Helper T cell (primary cell): ENCODE measurements around a stretch of chr15.

DNA sequence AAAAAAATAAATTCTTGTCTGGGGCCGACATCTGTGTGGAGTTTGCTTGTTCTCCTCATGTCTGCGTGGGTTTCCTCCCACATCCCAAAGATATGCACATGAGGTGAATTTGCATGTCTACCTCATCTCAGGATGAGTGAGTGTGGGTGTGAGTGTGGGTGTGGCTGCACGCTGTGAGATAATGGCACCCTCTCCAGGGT is 25.8 kb upstream of the UACA start:
- PRO-cap, 2 experiments: no peak in any of the 2 experiments

DNA sequence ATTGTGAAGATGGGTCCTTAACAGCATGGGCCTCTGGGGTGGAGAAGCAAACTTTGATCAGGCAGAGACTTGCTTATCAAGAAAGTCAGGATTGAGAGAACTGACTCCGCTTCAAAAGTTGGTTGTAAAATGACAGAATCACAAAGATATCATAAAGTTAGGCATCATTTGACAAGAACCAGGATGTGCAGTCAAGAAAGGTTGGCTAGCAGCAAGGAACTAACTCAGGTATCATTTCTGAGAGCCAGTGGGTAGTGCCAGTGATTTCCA is 9.6 kb downstream of the LRRC49 start:
- PRO-cap, 2 experiments: no peak in any of the 2 experiments

DNA sequence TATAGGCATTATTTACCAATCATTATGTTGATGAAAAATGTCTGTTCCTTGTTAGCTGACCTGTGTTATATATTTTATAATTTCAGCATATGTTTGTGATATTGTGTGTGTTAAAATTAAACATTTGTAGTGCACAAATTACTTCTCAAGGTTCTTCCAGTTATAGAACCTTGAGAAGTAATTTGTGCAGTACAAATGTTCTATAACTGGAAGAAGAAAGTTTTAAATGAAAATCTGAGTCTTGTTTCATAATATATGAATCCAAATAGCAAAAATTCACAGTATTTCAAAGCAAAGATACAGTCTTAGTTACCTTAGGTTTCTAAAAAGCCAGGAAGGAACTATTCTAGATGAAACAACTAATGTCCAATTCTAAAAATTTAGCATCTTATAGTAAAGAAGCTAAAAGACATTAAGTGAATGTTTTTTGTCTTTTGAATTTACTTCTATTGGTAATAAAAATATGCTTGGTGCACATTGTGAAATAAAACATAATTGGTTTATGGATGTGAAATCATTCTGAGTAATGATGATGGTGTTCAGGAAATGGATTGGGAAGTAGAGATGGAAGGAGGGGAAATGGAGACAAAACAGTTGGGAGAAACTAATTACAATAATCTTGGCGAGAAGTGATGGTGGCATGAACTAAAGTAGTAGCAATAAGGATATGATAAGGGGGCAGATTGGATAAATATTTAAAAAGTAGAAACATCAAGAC is 21.4 kb downstream of the LRRC49 start:
- PRO-cap, 2 experiments: no peak in any of the 2 experiments

- PRO-cap, 2 experiments: no peak in any of the 2 experiments
Observed at GRCh38 chr15:71114722-71115192, 514 bp upstream of the THSD4 start.

GRCh38 chr15:71134027-71134616 is 18.9 kb downstream of the THSD4 start:
- PRO-cap, 2 experiments: no peak in any of the 2 experiments

GRCh38 chr15:71278767-71279197 is 163.5 kb downstream of the THSD4 start:
- PRO-cap, 2 experiments: no peak in any of the 2 experiments

DNA sequence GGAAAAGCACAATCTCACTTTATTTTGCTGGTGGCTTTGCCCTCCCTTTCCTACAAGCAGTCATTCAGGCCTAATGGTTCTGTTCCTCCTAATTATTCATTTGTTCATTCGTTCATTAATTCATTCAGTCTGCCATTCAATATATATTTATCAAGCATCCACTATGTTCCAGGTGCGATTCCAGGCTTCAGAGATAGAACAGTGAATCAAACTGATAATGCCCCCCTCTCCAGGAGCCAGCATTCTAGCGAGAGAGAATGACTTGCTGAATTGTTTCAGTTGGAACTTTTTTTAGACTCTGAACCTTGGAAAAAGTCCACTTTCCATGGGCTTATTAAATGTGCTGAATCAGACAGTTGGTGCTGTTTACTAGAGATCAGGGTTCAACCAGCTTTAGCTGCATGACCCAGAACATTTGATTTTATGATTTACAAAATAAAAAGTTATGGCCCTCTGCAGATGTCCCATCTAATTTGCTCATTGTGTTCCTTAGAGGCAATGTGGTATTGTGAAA is 213.1 kb downstream of the THSD4 start:
- PRO-cap, 2 experiments: no peak in any of the 2 experiments

- PRO-cap, 2 experiments: no peak in any of the 2 experiments
Observed at GRCh38 chr15:71501293-71501712, 309.1 kb upstream of the NR2E3 start.

GRCh38 chr15:71508004-71508668 is 302.2 kb upstream of the NR2E3 start:
- PRO-cap, 2 experiments: no peak in any of the 2 experiments

DNA sequence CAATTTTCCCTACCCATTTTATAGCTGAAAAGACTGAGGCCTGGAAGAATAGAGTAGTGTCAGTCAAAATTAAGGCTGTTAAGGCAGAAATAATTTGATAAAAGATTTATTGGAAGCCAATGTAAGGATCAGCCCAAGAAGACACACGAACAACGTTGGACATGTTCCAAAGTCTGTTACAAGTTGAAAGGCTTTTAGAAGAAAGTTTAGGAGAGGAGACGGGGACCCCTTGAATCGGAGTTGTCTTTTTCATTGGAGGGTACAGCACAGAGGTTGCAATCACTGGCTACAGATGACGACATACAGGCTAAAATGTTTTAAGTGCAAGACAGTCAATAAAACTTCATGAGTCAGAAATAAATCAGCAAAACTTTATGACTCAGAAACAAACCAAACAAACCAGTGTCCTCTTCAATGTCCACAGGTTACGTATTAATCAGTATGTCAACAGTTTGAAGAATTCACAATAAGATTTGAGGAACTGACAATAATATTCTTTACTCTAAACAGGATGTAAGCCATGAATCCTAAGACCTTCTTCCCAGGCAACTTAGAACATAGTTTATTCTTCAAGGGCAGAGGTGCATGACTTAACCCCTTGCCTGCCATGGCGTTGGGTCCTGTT is 62.9 kb upstream of the NR2E3 start:
- PRO-cap, 2 experiments: no peak in any of the 2 experiments

DNA sequence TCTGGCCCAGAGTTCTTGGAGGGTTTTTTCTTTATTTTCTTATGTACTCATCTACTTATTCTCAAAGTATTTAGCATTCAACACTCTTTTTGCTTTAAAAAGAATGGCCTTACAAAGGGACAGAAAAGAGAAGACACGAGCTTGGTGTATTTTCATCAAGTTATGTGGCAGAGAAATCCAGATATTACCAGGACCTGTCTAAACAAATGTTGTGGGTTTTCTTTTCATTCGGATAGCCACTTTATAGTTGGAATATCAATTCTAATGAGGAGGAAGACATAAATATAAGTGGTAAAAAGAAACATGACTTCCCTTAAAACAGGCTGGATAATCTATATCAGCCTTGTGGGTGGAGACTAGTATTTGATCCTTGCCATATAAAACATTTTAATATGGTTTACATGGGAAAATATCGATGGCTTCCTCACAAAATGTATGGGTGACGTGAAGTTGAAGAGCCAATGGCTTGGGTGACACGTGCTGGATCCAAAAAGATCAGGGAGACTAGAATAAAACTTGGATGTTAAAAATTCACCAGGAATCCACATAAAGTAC is 29.5 kb upstream of the NR2E3 start:
- PRO-cap, 2 experiments: no peak in any of the 2 experiments

- PRO-cap, 2 experiments: no peak in any of the 2 experiments
Observed at GRCh38 chr15:72198903-72199909, 1.6 kb upstream of the GRAMD2A start.

DNA sequence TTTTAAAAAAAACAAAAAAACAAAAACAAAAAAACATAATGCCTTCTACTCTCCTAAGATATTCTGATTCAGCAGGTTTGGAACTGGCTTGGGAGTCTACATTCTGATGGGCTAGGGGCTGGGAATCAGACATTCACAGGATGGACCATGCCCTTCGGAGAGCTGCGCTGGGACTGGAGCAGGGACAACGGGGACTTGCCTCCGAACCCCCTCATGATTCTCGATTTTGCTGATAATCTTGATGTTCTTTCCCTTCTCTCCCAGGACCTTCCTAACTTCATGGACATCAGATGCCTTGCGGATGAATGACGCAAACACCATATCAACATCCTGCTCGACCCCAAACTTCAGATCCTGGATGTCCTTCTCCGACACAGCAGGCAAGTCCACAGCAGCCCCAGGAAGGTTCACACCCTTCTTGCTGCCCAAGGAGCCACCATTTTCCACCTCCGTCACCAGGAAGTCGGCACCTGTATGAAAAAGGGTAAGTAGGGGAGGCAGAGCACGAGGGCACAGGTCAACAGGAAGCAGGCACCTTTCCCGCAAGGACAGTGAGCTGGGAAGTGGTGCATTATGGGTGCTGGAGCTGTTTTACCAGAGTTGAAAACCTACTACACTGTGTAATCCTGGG is 10.9 kb upstream of the GRAMD2A start:
- PRO-cap, 2 experiments: no peak in any of the 2 experiments

GRCh38 chr15:72368861-72369339 is 6.9 kb downstream of the HEXA start:
- PRO-cap, 2 experiments: no peak in any of the 2 experiments

DNA sequence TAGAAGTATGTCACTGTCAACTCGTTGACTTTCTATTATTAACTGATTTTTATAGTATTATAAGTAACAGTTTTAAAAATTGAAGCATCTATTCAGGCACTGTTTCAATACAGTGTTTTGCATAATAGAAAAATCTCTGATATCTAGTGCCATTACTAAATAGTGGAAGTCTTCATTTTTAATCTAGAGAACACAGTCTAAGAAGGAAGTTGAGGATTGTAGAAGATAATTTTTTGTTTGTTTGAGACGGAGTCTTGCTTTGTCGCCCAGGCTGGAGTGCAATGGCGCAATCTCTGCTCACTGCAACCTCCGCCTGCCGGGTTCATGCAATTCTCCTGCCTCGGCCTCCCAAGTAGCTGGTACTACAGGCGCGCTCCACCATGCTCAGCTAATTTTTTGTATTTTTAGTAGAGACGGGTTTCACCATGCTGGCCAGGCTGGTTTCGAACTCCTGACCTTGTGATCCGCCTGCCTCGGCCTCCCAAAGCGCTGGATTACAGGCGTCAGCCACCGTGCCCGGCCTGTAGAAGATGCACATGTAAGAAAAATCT is 2.1 kb downstream of the ARIH1 start:
- PRO-cap, 2 experiments: no peak in any of the 2 experiments

DNA sequence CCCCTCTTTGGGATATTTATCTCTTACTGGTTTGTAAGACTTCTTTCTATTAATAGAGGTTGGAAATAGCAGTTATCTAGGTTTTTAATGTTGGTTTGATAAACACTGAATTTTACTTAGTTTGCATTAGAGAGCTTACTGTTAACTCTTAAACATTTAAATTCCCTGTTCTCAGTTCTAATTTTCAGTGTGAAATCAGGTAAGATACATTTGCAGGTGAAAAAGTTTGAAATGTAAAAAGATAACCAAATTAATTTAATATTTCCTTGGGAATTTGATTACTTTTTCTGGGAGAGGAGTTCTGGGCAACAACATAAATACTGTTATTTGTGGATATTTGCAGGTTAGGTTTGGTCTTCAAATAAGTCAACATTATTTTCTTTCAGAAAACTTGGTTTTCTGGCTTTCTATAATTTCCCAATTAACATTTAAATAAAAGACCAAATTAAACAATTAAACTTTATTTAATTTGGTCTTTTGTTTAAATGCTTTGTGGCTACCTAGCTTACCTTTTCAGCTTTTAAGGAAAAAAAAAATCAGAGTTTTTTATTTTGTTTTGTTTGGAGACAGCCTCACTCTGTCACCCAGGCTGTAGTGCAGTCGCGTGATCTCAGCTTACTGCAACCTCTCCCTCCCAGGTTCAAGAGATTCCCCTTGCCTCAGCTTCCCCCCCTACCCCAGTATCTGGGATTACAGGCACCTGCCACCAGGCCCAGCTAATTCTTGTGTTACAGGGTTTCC is 3.3 kb downstream of the ARIH1 start:
- PRO-cap, 2 experiments: no peak in any of the 2 experiments

GRCh38 chr15:72478300-72478944 is 4.3 kb downstream of the ARIH1 start:
- PRO-cap, 2 experiments: no peak in any of the 2 experiments

DNA sequence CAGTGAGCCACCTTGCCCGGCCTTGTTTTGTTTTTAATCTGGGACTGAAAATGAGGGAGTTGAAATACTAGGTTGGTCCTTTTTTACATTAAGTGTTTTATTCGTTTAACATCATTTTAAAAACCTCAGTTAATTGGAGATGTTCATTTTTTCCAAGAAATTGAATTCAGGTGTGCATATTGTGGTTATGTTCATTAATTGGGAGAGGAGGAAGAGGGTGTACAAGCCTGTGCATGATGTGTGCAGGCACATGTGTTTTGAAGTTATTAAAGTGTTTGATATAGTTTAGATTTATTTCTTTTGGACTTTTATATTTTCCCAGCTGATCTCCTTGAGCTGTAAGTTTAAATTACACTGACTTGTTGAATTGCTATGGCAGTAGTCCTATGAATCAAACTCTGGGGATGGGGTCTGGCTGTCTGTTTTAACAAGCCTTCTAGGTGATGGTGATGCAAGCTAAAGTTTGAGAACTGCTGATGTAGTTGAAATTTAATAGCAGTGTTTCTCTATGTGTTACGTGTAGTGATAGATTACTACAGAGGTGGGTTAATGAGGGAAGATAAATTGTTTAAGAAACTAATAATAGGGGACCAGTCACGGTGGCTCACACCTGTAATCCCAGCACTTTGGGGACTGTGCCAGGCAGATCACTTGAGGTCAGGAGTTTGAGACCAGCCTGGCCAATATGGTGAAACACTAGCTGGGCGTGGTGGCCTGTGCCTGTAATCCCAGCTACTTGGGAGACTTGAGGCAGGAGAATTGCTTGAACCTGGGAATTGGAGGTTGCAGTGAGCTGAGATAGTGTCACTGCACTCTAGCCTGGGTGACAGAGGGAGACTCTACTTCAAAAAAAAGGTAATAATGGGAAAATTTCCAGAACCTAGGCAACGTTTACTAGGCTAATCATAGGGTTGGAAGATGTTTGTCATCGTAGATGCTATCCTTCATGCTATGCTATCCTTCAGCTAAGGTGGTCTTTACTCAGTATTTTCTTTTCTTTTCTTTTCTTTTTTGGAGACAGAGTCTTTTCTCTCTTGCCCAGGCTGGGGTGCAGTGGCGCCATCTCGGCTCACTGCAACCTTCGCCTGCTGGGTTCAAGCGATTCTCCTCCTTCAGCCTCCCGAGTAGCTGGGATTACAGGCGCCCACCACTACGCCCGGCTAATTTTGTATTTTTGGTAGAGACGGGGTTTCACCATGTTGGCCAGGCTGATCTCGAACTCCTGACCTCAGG is 7.1 kb downstream of the ARIH1 start:
- PRO-cap, 2 experiments: no peak in any of the 2 experiments

GRCh38 chr15:72493877-72494848 is 20.0 kb downstream of the ARIH1 start:
- PRO-cap, 2 experiments: no peak in any of the 2 experiments

GRCh38 chr15:72495390-72495530 is 21.1 kb downstream of the ARIH1 start:
- PRO-cap, 2 experiments: no peak in any of the 2 experiments